ENCODE measurements around the gene MCM6.

DNA sequence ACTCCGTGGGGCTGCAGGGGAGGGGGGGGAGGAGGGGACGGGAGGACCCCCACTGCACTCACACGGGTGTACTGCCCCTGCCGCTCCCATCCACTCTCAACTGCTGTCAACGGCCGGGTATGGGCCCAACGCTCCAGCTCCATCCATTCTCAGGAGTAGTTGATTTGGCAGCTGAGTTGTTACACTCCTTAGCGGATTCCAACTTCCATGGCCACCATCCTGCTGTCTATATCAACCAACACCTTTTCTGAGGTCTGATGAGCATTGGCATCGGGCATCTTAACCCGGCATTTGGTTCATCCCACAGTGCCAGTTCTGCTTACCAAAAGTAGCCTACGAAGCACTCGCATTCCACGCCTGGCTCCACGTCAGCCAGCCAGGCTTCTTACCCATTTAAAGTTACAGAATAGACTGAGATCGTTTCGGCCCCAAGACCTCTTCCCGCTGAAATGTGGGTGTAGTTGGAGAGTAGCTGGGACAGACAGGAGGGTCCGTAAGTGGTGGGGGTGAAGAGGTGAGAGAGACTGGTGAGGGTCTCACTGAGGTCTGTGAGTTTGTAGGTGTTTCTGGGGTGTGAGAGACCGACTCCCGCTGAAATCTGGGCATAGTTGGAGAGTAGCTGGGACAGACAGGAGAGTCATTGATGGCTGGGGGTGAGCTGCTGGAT is 119.6 kb upstream of the ANKRD30BL start:
- PRO-cap, 2 experiments = no peak in any of the 2 experiments

DNA sequence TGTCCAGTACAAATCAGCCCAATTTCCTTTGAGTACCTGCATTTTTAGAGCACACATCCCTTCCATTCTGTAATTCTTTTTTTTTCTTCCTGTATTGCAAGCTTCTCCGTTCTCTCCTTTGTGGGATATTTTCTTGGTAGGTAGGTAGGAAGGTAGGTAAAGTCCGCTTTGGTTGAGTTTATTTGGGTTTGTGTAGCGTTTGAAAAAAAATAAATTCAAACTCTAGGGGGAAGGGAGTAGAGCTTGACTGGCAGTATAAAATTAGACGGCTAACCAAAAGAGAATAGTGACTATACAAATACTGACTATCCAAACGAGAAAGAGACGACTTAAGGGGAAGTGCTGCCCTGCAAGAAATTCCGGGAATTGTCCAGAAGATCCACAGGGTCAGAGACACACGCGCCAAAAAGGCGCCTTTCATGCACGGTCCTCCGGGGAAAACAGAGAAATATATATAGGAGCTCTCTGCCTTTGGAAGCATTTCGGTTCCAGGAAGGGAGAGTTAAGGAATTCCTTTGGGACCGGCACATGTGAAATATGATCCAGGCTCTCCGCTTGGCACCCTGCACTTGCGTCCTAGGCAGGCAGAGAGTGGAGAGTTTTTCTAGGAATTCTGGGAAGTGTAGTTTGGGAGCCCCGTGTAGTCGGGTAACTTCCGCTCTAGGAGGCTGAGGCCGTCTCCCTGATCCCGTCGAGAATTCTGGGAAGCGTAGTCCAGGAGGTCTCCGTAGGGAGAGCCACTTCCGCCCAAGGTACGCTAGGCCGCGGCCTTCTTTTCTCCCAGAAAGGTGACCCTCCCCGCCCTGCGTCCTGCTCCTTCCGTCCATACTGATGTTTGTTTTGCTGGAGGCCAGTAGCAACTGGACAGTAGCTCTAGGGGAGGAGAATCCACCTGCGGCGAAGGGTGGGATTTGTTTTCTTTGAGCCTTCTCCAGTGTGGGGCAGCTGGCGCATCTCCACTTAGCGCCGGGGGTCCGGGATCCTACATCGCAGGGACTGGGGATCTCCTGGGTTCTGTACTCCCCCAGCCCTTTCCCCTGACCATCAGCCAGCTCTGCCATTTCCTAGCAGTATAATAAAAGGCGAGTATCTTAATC is 69.5 kb upstream of the GPR39 start:
- PRO-cap, 2 experiments = peak in 2 of 2 experiments; most common plus-strand start position 384 of the sequence (in 1); most common minus-strand start position 271 of the sequence (in 1)

DNA sequence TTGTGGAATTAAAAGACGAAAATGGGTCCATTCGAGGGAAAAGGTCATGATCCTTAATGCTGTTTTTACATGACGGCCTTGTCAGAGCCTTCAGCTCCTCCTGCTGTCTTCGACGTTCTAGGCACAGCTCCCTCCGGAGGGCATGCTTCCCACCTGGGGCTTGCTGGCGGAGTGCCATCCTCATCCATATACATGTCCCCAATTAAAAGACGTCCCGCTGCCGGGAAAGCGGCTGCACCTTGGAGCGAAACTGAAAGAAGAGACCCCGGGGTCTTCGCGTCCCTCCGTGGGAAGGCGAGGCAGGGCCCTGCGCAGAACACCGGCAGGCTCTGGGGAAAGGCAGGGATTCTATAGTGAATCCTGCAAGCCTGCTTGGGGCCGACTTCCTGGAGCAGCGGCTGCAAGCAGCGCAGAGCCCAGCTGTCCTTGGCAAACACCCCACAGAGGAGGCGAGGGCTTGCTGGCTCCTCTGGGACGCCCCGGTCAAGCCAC is 809 bp upstream of the GPR39 start:
- PRO-cap, 2 experiments = no peak in any of the 2 experiments

- PRO-cap, 2 experiments = no peak in any of the 2 experiments
These were observed 113.2 kb downstream of the GPR39 start for GRCh38 chr2:132529525-132530549.

DNA sequence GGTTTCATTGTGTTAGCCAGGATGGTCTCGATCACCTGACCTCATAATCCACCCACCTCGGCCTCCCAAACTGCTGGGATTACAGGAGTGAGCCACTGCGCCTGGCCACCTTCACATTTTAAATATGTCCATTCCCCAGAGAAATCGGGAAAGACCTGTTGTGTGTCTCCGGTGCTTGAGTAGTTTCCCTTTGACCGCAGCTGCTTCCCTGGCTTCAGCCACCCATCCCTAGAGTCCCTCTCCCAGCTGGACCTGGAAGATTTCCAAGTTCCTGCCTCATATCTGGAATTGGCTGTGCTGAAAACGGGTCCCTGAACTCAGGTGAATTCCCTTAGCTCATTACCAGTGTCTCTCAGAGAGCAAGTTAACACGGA is 49.1 kb downstream of the LYPD1 start:
- PRO-cap, 2 experiments = no peak in any of the 2 experiments

DNA sequence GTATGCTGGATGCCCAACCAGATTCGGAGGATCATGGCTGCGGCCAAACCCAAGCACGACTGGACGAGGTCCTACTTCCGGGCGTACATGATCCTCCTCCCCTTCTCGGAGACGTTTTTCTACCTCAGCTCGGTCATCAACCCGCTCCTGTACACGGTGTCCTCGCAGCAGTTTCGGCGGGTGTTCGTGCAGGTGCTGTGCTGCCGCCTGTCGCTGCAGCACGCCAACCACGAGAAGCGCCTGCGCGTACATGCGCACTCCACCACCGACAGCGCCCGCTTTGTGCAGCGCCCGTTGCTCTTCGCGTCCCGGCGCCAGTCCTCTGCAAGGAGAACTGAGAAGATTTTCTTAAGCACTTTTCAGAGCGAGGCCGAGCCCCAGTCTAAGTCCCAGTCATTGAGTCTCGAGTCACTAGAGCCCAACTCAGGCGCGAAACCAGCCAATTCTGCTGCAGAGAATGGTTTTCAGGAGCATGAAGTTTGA is 24.8 kb downstream of the LYPD1 start:
- PRO-cap, 2 experiments = no peak in any of the 2 experiments

DNA sequence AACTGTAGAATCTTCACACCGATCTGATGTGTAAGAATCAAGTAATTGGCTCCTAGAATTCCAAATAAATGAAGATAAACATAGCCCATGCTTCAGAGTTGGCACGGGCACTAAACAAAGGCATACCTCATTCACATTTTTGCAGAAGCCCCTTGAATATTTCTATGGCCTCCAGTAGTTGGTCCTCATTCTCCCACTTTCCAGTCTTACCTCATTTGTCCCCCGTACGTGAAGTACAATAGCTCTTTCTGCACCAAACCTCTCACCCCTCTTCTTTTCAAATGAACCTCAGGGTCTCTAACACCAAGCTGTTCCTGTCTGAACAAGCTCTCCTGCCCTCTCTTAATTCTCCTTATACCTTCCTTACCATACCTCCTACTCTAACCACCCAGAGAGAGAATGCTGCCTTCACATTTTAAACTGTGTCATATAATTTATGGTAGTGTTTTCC is 418.2 kb upstream of the LYPD1 start:
- PRO-cap, 2 experiments = peak in 1 of 2 experiments; most common minus-strand start position 235 of the sequence (in 1)

- PRO-cap, 2 experiments = no peak in any of the 2 experiments
These were observed 266.7 kb upstream of the MGAT5 start for GRCh38 chr2:133987188-133987464.

DNA sequence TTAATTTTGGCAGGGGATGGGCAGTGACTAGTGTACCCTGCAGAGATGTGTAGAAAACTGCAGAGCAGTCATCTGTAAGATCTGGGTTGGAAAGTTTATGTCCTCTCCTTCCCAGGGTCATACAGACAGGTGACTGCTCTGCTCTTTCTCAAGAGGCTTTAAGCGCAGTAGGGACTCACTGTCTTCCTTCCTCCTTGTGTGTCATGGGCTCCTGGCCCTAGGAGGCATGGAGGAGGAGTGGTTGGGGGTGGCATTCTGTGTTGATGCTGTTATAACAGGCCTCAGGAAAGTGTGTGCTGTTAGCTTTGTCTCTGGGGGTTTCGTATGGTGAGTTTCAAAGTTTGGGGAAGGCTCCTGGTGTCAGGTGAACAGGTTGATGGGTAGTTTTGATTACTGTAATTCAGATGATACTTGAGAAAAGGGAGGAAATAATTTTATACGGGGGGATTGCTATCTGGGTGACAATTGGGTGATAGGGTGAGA is 130.5 kb upstream of the MGAT5 start:
- PRO-cap, 2 experiments = no peak in any of the 2 experiments

DNA sequence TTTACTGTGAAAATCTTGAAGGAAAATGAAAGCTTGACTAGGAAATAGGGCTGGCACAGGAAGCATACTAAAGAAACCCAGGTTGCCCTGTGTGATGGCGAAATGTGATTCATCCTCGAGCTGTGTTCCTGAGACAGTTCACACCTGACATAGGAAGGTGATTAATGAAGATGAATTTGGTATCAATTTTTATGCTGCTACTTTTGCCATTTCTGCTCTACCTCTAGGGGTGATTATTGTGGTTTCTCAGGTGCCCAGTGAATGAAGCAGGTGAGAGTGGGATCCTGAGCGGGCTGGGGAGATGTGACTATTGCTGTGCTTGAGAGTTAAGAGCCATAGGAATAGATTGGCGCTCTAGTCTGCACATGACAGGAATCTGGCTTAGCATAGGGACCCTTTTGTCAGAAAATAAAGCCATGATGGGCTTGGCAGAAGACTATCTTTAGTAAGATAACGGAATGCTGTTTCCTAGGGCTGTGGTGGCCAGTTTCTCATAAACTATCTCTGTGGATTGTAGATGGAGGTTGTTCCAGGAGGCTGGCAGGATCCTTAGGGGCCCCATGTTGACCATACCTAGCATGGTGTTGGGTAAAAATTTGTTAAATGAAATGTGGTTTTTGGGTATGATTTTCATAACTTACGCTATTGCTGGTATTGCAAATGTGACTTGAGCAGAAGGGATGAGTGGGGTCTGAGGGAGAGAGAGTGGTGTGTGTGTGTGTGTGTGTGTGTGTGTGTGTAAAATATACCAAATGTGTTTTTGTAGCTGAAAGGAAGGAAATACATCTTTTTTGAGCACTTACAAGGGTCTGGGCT is 37.1 kb upstream of the MGAT5 start:
- PRO-cap, 2 experiments = no peak in any of the 2 experiments

DNA sequence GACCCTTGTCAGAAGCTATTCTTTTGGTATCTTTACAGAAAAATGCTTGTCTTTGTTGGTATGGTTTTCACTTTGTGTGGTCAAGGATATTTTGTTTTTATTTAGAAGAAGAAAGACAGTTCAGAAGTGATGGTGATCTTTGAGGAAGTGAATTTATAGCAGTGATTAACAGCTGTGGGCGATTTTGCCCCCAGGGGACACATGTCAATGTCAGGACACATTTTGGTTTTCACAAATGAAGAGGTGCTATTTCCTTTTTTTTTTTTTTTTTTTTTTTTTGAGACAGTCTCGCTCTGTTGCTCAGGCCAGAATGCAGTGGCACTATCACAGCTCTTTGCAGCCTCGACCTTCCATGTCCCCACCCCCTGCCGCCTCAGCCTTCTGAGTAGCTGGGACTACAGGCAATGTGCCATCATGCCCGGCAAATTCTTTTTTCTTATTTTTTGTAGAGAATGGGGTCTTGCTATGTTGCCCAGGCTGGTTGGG is 21.5 kb downstream of the MGAT5 start:
- PRO-cap, 2 experiments = no peak in any of the 2 experiments

DNA sequence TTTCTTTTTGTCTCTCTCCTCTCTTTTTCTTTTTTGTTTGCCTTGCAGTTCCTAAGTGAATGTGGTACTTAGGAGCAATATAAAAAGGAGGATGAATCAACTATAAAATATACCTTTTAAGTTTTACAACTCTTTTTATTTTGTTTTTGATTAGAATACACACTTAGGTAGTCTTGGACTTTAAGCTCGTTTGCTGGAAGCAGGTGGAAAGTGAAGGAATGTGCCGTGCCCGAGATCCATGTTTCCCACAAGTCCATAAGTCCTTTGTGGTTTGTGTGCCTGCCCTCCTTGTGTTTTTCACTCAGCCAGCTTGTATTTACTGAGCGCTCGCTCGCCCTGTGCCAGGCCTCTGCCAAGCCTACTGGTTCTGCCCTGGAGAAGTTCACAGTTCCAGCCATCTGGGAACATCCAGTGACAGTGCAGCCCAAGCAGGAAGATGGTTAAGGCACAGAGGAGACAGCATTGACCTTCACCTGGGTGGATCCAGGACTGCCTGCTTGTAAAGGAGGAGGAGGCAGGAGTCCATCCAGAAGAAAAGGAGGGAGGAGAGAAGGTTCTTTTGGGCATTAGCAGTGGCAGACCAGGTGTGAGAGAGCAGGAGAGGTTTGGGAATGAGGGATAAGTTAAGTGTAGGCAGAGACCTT is 142.7 kb downstream of the MGAT5 start:
- PRO-cap, 2 experiments = no peak in any of the 2 experiments

GRCh38 chr2:134862485-134863221 is 24.2 kb downstream of the ACMSD start:
- PRO-cap, 2 experiments = no peak in any of the 2 experiments

- PRO-cap, 2 experiments = no peak in any of the 2 experiments
These were observed 1.3 kb upstream of the CCNT2 start for GRCh38 chr2:134917140-134917811.

GRCh38 chr2:135052437-135052856 is 355 bp downstream of the RAB3GAP1 start:
- PRO-cap, 2 experiments = peak in 2 of 2 experiments; most common plus-strand start chr2:135052717 (in 2); most common minus-strand start chr2:135052570 (in 1)

GRCh38 chr2:135631666-135632000 is 100.3 kb downstream of the R3HDM1 start:
- PRO-cap, 2 experiments = no peak in any of the 2 experiments

GRCh38 chr2:135825579-135826216 is 11.3 kb downstream of the LCT start:
- PRO-cap, 2 experiments = peak in 1 of 2 experiments; most common minus-strand start chr2:135825971 (in 1)

DNA sequence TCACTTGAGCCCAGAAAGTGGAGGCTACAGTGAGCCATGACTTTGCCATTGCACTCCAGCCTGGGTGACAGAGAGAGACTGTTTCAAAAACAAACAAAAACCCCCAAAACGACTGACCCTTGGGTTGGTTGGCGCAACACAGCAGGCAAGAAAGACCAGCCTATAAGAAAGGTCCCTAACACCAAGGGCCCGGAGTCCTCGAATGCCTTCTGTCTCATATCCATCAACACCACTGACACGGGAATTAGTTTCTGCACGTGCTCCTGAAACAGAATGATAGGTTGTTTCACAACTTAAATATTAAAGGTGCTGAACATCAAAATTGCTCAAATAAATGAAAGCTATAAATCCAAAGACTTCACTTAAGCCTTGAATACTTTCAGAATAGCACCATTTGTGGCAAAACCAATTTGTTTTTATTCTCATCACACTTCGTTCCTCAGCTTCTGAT is 10.2 kb downstream of the MCM6 start:
- PRO-cap, 2 experiments = no peak in any of the 2 experiments

GRCh38 chr2:135876254-135876544 is at the start of gene MCM6:
MCM6 (minus strand) TSS chr2:135876443.
- PRO-cap, 2 experiments = peak in 2 of 2 experiments; most common minus-strand start chr2:135876411 (in 1)

GRCh38 chr2:135984634-135984944 is 837 bp downstream of the DARS1 start:
- PRO-cap, 2 experiments = no peak in any of the 2 experiments

All from heart right ventricle (tissue), 2 donors.